Peyer's patch (tissue), 4 donors: ENCODE measurements around the gene RASD2.

DNA sequence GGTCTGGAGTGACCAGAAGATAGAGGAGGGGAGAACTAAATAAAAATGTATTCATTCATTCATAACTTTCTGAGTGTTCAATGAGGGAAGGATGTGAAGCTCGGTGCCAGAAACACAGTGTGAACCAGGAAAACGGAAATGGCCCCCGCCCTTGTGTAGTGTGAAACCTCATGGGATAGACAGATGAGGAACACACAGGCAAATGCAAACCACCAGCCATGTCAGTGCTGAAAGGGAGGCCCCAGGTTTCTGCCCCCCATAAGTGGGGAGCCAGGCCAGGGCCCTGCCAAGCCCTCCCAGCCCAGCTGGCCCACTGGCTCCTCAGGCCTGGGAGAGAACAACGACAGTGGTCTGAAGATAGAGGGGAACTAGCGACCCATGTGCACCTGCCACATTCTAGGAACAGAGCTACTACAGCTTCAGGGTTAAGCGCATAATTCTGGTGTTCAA lies 30.5 kb downstream of the LARGE1 start:
- PRO-cap = unidirectional peak, minus-strand start at position 327 of the sequence
- RAMPAGE, long total RNA, 4 experiments = no peak in any of the 4 experiments

- PRO-cap = no peak
- RAMPAGE, long total RNA, 4 experiments = no peak in any of the 4 experiments
Measured at GRCh38 chr22:33908974-33909188, 11.4 kb downstream of the LARGE1 start.

DNA sequence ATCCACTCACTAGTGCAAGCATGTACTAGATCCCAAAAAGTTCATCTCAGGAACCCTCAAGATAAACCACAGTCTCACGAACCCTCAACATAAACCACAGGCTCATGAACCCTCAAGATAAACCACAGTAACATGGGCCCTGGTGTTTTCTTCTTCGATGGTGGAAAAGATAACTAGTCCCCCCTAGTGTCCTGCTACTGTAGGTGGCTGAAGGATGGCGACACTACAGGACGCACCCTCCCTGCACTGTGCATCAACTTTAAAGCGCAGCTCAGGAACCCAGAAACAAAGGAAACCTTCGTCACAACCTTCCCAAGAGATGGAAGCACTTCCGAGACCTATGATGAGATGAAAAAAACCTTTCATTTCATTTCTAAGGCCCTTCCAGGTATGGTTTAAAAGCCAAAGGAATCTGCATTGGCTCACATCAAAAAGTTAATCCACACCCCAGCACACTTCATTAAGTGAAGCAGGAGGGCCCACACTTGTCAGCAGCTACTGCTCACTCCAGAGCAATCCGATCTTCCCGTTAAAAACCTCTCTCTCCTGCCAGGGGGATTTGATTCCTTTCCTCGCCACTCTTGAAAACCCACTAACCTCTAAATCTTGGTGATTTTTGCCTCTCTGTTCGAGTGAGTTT lies 2.4 kb downstream of the LARGE1 start:
- PRO-cap = no peak
- RAMPAGE, long total RNA, 4 experiments = no peak in any of the 4 experiments

DNA sequence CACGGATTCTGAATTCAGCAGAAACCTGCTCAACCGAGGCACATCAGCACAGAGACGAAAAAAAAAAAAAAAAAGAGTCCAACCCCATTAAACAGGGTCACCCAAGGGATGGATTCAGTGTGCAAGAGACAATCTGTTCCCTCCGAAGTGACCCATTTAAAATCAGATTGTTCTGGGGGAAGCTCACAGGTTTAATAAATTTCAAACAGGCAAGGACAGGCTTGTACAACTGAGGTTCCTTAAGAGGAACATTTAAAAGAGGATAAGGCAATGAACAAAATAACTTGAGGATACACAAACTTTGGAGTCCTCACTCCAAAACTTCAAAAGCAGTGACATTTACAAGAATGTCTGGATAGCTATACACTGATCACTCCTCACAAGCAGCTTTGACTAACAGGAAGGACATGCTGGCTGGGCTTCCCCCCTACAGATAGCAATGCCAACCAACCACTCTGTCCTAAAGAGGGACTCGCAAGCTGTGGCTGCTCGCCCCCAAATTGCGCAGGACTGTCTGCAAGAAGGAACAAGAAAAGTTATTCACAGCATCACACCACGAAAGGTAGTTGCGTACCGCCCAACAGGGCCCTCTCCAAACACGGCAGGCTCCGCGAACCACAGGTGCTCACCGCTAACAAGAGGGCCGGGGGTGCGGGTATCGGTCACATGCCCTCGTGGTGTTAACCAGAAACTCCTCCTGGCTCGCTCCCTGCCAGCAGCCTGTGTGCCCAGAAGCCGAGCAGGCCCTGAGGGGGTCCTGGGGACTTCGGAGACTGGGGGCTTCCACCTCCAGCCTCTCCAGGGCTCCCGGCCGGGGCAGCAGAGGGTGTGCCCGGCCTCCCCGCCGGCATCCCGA lies 1.0 kb downstream of the LARGE1 start:
- PRO-cap = no peak
- RAMPAGE, long total RNA, 4 experiments = no peak in any of the 4 experiments

- PRO-cap = bidirectional peak, plus-strand start at chr22:33922557, minus-strand start at chr22:33922556
- RAMPAGE, long total RNA, 4 experiments = no peak in any of the 4 experiments
Measured at GRCh38 chr22:33922239-33923172, 2.2 kb upstream of the LARGE1 start.

DNA sequence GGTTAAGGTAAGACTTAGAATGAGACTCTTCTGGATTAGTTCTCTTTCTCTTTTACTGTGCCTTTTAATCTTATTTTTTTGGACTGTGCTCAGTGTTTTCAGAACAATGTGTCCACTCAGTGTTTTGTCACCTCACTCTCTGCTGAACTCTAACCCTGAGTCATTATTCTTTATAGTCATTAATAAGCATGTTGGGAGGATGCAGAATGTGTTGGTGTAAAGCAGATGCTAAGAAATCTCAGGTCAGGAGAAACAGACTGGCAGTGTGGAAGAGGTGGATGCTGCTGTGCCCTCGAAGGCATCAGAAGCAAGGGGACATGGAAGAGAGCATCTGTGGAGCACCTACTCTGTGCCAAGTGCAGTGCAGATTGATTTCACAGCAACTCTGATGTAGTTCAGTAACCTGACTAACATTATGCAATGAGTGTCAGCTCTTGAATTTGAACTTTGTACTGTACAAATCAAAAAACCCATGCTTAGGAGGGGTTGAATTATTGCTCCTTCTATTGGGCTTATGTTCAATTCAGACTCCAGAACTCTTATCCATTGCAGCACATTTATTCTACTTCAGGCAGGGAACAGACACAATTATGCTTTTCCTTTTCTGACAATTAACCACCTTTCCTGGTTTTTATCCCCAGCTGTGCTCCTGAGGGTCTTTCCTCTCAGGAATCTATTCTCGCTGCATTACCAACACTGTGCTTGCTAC lies 80.8 kb upstream of the LARGE1 start:
- PRO-cap = no peak
- RAMPAGE, long total RNA, 4 experiments = no peak in any of the 4 experiments

DNA sequence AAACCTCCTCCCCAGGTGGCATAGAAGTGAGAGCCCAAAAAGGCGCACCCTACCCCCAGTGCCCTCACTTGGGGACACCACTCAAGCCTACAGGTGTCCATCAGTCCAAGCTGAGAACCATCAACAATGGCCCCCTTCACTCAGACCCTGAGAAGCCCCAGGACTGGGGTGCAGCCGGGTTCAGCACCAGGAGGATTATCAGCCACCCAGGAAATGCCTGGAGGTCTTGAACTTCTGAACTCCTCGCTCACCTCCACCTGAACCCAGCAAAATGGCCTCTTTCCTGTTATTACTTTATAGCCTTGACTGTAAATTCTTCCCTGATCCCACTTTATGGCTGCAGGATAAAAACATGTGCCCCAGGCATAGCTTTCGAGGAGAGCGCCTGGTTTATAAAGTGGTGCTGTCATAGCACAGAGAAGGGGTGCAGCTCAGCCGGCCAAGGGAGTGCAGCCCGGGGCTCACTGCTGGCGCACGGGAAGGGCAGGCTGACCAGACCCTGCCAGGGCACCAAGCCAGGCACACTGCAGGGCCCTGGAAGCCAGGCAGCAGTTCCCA lies 50.7 kb downstream of the ISX start:
- PRO-cap = bidirectional peak, plus-strand start at position 395 of the sequence, minus-strand start at position 200 of the sequence
- RAMPAGE, long total RNA, 4 experiments = start-site peak on the plus strand in 1 of 4 experiments, centred at position 416 of the sequence, 28 reads per replicate

- PRO-cap = no peak
- RAMPAGE, long total RNA, 4 experiments = no peak in any of the 4 experiments
Measured at GRCh38 chr22:35356514-35357063, 24.3 kb upstream of the HMOX1 start.

- PRO-cap = bidirectional peak, plus-strand start at chr22:35380185, minus-strand start at chr22:35379982
- RAMPAGE, long total RNA, 4 experiments = no peak in any of the 4 experiments
Measured at GRCh38 chr22:35379831-35380655, 853 bp upstream of the HMOX1 start.

- PRO-cap = unidirectional peak, plus-strand start at chr22:35431140
- RAMPAGE, long total RNA, 4 experiments = no peak in any of the 4 experiments
Measured at GRCh38 chr22:35430996-35431266, 31.0 kb downstream of the MCM5 start.

- PRO-cap = unidirectional peak, plus-strand start at chr22:35540734; unidirectional peak, plus-strand start at chr22:35540816
- RAMPAGE, long total RNA, 4 experiments = start-site peak on the plus strand in 2 of 4 experiments, at chr22:35540715-35540910 at its widest, 11 to 14 reads per replicate
Measured at GRCh38 chr22:35540563-35541025, at the start of gene RASD2. Gene RASD2 (plus strand): TSS chr22:35540831.

DNA sequence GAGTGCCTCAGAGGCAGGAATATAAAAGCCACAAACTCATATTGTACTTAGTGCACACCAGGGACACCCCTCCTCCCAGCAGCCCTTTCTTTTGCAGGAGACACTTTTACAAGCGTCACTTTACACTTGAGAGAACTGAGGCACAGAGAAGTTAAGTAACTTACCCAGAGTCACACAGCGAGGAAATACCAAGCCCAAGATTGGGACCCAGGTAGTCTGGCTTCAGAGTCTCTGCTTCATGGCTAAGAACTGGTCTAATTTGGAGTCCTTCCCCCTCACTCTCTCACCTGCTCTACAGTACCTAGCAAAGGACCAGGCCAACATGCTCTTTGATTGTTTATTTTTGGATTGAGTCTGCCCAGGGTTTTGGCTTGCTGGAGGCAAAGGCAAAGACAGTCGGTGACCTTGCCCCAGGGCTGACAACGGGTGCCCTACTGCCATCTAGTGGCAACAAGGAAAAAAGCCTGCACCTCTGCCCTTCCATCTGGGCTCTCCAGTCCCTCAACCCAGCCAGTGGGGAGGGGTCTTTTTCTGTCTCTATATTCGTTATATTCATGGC lies 6.0 kb upstream of the MB start:
- PRO-cap = no peak
- RAMPAGE, long total RNA, 4 experiments = no peak in any of the 4 experiments

DNA sequence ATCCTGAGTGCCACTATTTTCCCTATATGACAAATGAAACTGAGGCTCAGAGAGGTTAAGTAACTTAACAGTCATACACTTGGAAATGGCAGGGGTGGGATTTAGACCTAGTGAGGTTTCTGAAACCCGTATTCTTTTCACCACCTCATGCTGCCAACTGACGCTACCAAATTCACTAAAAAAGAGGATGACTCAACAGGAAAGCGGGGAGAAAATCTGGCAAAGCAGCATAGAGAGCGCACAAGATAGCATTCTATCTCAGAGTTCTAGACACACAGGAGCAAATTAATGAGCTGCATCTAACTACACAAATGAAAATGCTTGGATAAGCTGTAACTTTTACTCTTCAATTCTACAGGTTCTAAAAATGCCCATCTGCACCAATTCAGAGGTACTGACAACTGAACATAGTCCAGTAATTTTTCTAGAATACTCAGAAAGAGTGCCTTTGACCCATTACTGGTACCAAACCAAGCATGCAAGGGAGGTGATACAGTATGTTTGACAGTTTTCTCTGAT lies 136.4 kb downstream of the RBFOX2 start:
- PRO-cap = unidirectional peak, plus-strand start at position 251 of the sequence
- RAMPAGE, long total RNA, 4 experiments = no peak in any of the 4 experiments

GRCh38 chr22:35914867-35915260 lies 113.8 kb downstream of the RBFOX2 start:
- PRO-cap = no peak
- RAMPAGE, long total RNA, 4 experiments = no peak in any of the 4 experiments

GRCh38 chr22:35995763-35996452 lies 32.7 kb downstream of the RBFOX2 start:
- PRO-cap = no peak
- RAMPAGE, long total RNA, 4 experiments = no peak in any of the 4 experiments

- PRO-cap = no peak
- RAMPAGE, long total RNA, 4 experiments = no peak in any of the 4 experiments
Measured at GRCh38 chr22:36265623-36266184, 12.8 kb downstream of the APOL1 start.

DNA sequence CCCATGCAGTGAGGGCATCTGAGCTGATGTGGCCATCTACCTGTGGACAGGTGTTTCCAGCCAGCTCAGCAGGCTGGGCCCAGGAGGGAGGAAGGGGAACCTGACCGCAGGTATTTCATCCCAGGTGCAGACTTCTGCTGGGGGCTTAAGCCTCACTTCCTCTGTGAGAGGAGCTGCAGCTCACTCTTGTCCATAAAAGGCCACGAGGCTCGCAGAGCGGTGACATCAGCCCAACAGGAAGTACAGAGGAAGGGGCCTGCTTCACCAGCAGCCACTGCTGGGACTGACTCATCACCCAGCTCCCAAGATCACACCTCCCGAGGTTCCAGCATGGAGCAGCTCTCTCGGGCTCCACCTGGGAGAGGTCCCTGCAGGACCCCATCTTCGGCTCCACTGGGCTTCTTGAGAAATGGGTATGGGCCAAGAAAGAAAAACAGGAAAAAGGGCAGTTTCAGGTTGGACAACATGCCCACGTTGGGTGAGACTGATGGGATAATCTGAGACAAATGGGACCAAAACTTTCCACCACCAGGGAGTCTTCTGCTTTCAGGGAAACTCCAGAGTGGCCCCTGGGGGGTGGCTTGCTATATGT lies 56.3 kb downstream of the MYH9 start:
- PRO-cap = bidirectional peak, plus-strand start at position 311 of the sequence, minus-strand start at position 194 of the sequence
- RAMPAGE, long total RNA, 4 experiments = no peak in any of the 4 experiments

DNA sequence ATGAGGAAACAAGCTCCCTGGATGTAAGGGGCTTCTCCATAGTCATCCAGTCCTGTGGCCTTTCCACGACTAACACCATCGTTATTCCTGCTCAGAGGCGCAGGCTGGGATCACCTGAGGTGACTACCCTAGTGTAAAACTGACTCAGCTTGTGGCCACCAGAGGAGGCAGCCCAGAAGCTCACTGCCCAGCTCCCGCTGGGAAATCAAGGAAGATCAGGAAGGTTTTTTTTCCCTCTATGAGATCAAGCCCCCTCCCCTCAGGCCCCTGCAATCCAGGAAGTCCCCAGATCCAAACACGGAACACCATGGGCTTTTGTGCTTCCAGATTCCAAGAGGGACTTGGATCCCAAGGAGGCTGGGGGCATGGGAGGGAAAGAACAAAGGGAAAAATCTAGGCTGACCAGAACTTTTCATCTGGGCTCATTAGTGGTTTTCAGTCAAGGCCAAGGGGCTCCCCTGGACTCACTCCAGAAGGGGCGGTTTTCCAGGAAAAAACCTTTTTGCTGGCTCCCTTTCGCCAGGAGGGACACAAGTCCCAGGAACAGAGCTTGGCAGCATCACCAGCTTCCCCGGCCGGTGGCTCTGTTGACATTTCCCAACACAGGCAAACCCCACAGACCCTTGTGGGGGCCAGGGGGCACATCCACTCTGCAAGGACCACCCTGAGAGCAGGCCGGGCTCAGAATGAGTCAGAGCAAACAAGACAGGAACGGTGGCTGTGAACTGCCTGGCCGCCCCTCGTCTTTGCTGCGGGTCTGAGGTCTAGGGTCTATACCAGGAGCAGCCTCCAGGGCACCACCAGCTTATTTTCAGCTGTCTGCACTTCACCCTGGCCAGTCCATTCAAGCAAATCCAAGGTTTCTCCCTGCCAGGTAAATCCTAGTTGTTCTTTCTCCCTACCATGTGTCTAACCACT lies 36.8 kb downstream of the MYH9 start:
- PRO-cap = no peak
- RAMPAGE, long total RNA, 4 experiments = no peak in any of the 4 experiments

DNA sequence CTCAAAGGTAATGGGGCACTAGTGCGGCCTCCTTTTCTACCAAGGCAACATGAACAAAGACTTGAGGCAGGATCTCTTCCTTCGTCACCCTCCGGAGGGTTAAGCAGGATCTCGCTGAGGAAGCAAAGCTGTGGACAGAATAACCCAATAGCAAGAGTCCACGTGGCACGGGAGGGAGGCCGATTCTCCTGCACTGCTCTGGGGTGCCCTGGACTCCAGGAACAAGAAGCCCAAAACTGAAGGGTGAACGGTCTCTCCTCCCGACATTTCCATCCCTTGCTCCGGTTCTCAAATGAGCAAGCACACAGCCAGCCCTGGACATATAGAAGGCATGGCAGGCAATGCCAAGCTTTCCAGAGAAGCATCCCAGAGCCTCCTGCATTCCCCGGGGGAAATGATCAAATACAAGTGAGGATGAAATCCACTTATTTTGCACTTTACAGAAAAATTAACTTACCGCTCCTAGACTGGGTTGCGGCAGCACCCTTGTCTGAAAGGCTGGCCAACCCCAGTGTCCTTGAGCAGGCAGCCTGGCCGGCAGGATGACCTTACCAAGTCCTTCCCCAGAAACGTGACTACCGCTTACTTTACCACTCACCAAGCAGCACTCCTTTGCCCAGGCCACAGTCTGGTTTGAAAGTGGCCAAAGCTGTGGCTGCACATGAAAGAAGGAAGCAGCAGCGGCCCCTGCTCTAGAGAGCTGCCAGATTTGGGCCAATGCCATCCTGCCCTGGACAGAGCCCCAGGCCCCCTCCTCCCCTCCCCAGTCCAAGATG lies 20.5 kb downstream of the MYH9 start:
- PRO-cap = bidirectional peak, plus-strand start at position 233 of the sequence, minus-strand start at position 101 of the sequence
- RAMPAGE, long total RNA, 4 experiments = no peak in any of the 4 experiments

DNA sequence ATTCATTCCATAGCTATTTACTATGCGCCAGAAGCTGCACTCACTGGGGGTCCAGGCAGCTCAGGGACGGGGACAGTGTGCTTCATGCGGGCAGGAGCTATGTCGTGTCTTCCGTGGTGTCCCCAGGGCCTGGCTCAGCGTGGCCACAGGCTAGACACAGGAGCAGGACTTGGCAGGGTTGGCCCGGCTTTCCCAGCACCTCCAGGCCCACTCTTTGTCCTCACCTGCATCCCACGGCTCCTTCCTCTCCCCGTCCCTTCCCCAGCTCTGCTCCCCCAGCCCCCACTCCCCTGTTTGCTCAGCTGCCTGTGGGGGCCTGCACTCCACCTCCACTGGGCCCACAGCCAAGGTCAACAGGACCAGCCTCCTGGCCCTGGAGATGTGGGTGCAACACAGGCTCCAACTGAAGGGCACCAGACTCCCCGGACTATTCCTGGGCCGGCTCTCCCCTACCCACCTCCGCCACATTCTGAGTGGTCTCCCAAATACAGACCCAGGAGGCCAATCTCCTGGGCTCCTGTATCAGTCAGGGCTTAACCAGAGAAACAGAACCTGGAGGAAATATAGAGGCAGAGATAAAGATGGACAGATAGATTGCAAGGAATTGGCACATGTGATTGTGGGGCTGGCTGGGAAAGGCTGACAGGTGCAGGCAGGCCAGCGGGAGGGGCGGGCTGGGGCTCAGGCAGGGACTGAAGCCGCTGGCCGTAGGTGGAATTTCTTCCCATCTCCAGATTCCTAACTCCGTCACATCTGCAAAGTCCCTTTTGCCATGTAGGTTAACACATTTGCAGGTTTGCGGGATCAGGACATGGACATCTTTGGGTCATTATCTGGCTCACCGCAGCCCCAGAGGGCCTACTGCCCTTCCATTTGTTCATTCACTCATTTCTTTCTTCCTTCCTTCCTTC lies 45.6 kb upstream of the MYH9 start:
- PRO-cap = no peak
- RAMPAGE, long total RNA, 4 experiments = no peak in any of the 4 experiments